ENCODE data around the gene PPP1R37.

DNA sequence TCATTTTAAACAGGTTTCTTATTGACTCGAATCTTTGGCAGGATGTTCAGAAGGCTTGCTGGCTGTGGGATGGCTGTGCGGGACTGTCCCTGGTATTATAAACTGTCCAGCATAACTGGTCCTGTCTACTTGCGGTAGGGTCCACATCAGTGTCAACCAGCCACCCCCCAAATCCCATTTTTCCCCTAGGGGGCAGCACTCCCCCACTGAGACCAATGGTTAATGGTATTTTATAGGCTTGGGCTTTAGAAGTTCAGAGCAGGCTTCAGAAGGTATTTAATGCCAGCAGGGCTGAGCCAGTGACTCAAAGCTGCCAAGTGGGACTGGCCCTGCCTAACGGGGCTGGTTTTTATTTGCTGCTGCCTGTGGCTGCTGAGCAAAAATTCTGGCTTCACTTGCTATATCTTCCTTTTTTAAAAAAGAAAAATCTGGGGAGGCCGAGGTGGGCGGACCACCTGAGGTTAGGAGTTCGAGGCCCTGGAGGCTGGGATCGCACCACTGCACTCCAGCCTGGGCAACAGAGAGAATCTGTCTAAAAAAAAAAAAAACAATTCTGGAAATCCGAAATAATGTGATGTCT, 15.7 kb downstream of the RELB start:
- PRO-cap, 2 experiments = no peak in any of the 2 experiments

DNA sequence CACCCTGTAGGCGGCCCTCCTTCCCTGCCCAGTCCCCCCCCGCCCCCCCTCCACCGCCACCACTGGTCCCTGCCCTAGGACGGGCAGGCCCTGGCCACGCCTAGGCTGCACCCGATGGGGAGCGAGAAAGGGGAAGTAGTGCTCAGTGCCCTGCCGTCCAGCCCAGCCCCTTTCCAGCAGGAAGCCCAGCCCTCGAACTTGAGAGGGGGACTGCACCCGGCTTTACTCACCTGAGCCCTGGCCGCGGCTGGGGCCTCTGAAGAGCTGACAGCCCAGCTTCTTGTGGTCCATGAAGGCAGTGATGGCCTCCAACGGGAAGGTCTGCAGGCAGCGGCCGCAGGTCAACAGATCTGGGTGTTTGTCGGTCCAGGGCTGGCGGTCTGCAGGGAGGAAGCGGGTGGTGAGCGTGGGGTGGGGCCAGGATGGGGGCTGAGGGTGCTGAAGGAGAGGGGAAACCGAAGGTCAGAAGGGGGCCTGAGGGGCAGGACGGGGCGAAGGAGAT, 744 bp downstream of the ZNF296 start:
- PRO-cap, 2 experiments = peak in 1 of 2 experiments; most common plus-strand start position 229 of the sequence (in 1)

GRCh38 chr19:45092479-45093865, at the start of gene PPP1R37:
PPP1R37 (plus strand) TSS chr19:45093179.
- PRO-cap, 2 experiments = peak in 1 of 2 experiments; most common plus-strand start chr19:45093195 (in 1); most common minus-strand start chr19:45092833 (in 1)

- PRO-cap, 2 experiments = peak in 1 of 2 experiments; most common plus-strand start chr19:45098196 (in 1); most common minus-strand start chr19:45098118 (in 1)
These were observed 5.3 kb downstream of the PPP1R37 start for GRCh38 chr19:45097852-45099127.

DNA sequence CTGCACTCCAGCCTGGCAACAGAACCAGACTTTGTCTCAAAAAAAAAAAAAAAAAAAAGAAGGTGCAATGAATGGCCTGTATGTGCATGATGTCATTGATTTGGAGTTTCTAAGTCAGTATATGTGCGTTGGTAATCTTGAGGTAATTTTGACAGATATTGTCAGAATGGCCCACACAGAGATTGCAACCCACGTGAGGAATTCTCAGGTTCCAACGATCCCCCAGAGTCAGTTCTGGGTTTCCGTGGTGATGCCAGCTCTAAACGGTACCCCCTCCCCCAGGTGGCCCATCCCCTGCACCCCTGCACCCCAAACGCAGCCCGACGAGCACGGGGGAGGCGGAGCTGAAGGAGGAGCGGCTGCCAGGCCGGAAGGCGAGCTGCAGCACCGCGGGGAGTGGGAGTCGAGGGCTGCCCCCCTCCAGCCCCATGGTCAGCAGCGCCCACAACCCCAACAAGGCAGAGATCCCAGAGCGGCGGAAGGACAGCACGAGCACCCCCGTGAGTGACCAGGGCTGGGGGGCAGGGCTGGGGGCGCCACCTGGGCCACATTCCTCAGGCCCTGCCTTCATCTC, 35.4 kb downstream of the CKM start:
- PRO-cap, 2 experiments = no peak in any of the 2 experiments

GRCh38 chr19:45300342-45301171, 22.1 kb downstream of the CKM start:
- PRO-cap, 2 experiments = peak in 1 of 2 experiments; most common plus-strand start chr19:45300893 (in 1); most common minus-strand start chr19:45300740 (in 1)

GRCh38 chr19:45326113-45326554, 3.5 kb upstream of the CKM start:
- PRO-cap, 2 experiments = peak in 1 of 2 experiments; most common plus-strand start chr19:45326417 (in 1)

- PRO-cap, 2 experiments = no peak in any of the 2 experiments
These were observed 1.8 kb downstream of the POLR1G start for GRCh38 chr19:45407946-45408890.

- PRO-cap, 2 experiments = no peak in any of the 2 experiments
These were observed 2.7 kb downstream of the POLR1G start for GRCh38 chr19:45408891-45409734.

DNA sequence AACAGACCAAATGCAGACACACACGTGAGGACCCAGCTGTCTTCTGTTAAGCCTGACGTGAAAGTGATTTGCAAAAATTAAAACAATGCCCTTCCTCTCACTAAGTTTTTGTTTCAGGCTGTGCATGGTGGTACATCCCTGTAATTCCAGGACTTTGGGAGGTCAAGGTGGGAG, 7.4 kb upstream of the ERCC1 start:
- PRO-cap, 2 experiments = no peak in any of the 2 experiments

DNA sequence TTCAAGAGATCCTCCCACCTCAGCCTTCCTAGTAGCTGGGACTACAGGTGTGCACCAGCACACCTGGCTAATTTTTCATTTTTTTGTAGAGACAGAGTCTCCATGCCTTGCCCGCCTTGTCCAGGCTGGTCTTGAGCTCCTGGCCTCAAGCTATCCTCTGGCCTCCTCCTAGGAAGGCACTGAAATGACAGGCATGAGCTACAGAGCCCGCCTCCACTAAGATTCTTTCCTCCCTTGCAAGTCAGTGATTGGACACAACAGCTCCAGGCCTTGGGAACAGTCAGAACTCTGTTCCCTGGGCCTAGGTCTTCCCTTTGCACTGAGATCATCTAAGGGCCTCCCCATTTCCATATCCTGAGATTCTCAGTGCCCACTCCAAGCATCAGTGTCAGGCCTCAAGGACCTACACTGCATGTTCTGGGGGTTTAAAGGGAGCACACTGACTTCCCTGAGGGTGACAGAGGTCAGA, 17.1 kb upstream of the ERCC1 start:
- PRO-cap, 2 experiments = no peak in any of the 2 experiments

DNA sequence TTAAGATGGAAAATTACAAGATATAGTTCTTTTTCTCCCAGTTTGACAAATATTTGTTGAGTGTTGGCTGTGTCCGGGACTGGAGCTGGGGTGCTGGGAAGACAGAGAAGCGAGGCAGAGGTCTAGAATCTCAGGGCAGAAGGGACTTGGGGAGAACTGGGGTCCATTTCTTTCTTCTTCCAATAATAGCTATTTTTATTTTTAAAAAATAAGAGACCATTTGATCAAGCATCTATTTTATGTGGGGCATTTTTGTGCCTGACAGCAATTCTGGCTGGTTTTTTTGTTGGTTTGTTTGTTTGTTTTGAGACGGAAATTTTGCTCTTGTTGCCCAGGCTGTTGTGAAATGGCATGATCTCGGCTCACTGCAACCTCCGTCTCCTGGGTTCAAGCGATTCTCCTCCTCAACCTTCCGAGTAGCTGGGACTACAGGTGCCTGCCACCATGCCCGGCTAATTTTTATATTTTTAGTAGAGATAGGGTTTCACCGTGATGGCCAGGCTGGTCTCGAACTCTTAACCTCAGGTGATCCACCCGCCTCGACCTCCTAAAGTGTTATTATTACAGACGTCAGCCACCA, 2.7 kb downstream of the VASP start:
- PRO-cap, 2 experiments = no peak in any of the 2 experiments

DNA sequence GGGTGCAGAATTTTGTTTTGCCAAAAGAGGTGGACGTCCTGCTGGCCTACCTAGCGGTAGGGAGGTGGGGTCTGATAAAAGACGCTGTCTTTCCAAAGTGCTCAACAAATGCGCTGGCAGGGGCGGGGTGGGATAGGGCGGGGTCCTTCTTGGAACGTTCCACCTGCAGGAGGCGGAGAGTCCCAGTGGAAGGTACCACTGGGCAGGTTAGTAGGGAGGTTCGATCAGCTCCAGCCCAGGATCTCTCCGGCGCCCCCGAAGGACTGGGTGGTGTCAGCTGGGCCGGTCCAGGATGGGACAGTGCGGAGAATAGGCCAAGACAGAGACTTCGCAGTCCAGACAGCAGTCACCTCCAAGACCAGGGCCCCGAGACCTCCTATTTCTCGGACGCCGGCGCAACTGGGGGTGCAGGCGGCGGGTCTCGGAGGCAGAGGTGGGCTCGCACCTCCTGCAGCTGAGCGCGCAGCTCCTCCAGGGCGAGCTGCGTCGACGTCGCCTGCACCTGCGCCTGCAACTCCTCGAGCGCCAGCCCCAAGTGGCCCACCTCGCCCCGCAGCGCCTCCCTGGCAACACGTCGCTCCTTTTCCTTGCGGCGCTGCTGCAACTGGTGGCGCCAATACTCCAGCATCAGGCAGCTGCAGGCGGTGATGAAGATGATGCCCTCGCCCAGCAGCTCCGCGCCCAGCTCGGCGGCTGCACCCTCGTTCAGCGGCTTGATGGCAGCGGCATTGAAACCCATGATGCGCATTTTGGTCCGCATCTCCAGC, 21.6 kb downstream of the VASP start:
- PRO-cap, 2 experiments = peak in 1 of 2 experiments; most common plus-strand start position 238 of the sequence (in 1); most common minus-strand start position 52 of the sequence (in 1)

DNA sequence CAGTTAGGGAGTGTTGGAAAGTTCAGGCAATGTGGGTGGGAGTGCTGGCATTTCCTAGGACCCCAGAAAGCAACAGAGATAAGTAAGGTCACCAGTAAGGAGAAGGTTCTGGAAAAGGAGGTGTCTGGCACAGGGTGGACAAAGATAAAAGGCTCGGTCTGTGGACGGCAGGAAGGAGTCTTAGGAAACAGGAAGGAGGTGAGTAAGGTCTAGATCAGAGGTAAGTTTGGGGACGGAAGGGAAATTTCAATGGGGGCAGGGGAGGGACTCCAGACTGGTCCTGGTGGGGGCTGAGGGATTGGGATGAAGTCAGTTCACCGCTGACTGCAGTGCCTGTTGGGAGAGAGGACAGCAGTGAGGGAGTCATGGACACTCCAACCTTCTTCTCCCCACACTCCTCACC, 7.8 kb upstream of the OPA3 start:
- PRO-cap, 2 experiments = peak in 1 of 2 experiments; most common plus-strand start position 249 of the sequence (in 1)

DNA sequence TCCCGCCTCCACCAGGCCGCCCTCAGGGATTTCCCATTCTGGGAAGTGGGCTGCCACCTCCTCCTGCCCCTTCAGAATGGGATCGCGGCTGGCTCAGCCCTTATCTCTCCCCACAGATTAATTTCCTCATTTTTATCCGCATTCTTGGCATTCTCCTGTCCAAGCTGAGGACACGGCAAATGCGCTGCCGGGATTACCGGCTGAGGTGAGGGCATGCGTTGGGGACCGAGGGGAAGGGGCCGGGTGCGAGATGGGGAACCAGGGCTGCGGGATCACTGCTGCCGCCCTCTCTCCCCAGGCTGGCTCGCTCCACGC, 9.7 kb downstream of the GIPR start:
- PRO-cap, 2 experiments = no peak in any of the 2 experiments

GRCh38 chr19:45718035-45718400, 12.7 kb downstream of the FBXO46 start:
- PRO-cap, 2 experiments = no peak in any of the 2 experiments

DNA sequence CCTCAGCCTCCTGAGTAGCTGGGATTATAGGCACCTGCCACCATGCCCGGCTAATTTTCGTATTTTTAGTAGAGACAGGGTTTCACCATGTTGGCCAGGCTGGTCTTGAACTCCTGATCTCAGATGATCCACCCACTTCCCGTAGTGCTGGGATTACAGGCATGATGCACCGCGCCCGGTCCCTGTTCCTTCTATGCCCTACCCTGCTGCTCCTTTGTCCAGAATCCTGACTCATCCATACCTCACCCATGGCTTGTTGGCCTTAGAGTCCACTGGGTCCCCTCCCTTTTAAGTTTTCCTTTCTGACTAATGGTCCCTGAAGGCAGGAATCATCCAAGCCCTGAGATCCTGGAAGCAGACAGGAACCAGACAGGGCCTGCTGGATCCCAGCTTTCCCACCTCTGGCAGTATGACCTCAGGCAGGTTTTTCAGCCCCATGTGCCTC, 8.7 kb downstream of the FBXO46 start:
- PRO-cap, 2 experiments = no peak in any of the 2 experiments

- PRO-cap, 2 experiments = no peak in any of the 2 experiments
These were observed 3.4 kb downstream of the SIX5 start for GRCh38 chr19:45765312-45766455.

- PRO-cap, 2 experiments = peak in 1 of 2 experiments; most common plus-strand start chr19:45769712 (in 1)
These were observed 580 bp upstream of the SIX5 start for GRCh38 chr19:45769523-45770141.

GRCh38 chr19:45852816-45853382, 10.0 kb downstream of the SYMPK start:
- PRO-cap, 2 experiments = no peak in any of the 2 experiments